ENCODE results near the genes GJA10 and GPR63.

- PRO-cap = no peak
- RAMPAGE, long total RNA = no peak
Observed at GRCh38 chr6:89080027-89080180, 647 bp upstream of the PNRC1 start.

- PRO-cap = bidirectional peak, plus-strand start at chr6:89146481, minus-strand start at chr6:89146280; bidirectional peak, plus-strand start at chr6:89146834, minus-strand start at chr6:89146866
- RAMPAGE, long total RNA = no peak
Observed at GRCh38 chr6:89146172-89147332, 697 bp downstream of the PM20D2 start.

GRCh38 chr6:89161485-89162436 is 15.9 kb downstream of the PM20D2 start:
- PRO-cap = unidirectional peak, minus-strand start at chr6:89162160
- RAMPAGE, long total RNA = start-site peak on the plus strand at chr6:89161814-89161890, 30 reads

DNA sequence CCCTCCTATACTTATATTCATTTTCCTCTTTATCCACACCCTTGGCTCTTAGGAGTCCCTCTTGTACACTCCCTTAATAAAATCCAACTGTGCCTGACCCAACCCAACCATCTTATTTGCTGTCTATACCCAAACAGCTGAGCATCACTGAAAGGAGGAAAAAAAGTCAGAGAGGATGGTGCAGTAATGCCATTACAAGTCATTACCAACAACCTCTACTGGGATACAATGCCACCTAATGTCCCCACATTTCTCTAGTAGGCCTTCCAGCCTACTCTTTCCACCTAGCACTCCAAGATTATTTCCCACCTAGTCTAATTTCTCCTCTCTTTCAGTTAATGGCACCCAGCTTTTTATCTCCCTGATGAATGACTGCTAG is 8.1 kb downstream of the UBE2J1 start:
- PRO-cap = no peak
- RAMPAGE, long total RNA = no peak

- PRO-cap = no peak
- RAMPAGE, long total RNA = no peak
Observed at GRCh38 chr6:89357023-89357992, 4.8 kb upstream of the UBE2J1 start.

- PRO-cap = no peak
- RAMPAGE, long total RNA = no peak
Observed at GRCh38 chr6:89409380-89409819, 2.7 kb downstream of the RRAGD start.

DNA sequence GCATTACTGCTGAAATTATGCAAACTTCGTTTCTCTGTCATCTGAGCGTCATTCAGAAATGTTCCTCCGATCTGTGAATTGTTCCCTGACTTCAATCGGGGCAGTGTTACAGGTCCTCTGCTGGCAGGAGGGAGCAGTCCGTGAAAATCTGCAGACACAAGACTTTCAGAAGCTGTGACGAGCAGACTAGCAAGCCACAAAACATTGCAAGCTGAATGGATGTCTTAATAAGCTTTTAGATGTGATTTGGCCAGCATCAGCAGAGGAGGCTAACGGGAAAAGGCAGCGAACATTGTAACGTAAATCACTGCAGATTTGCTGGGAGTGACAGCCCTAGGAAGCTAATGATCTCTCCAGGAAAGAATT is 76.1 kb downstream of the LYRM2 start:
- PRO-cap = no peak
- RAMPAGE, long total RNA = no peak

DNA sequence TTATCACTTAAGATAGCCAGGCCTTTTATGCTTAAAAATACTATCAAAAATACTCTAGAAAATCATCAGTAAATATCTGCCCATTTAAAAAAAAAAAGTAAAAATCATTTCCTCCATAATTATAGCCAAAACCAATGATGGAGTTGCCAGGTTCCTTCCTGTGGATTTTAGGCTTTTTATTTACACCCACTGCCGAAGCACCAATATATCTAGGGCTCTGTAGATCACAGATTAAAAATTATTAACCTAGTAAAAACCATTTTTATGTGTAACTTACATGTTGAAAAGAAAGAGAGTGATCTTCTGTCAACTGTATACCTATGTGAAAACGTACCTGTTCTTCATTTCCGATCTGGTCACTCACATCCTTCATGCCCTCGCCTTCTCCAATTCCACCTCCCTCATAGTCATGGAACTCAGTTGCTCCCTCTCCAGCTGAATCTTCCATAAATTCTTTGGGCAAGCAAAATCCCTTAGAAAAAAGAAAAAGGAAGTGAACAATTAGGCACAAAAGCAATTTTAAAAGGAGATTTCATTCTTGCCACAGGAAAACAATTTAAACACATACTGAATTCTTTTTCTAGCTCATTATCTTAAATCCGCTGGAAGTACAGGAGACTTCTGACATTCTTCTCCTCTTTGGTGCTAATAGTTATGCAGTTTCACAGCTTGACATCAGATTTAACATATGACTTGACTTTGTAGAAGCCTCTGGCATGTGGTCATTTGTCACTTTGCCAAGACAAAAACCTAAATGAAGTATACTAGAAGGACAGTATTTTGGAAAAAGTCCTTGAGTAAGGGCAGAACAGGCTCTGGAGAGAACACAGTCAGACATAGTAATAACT is 29.4 kb upstream of the LYRM2 start:
- PRO-cap = no peak
- RAMPAGE, long total RNA = no peak

DNA sequence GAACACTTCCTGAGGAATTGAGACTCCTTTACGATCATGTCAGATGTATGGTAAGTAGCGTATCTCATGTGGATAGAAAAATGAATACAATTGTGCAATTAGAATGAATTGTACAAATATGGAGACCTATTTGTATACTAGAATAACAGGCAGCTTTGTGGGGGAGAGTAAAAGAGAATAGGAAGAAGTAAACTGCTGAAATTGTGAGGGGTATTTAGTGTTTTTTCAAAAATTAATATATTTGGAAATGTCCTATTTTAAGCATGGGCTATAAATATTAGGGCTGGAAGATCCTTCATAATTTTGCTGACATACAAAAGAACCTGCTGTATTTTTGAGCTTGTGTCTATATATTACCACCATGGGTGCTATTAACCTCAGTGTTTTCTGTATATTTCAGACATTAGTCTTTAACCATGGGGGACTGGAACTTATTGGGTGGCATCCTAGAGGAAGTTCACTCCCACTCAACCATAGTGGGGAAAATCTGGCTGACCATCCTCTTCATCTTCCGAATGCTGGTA is at the start of gene GJA10:
GJA10 (plus strand) TSS at position 417 of the 524 bp plus-strand sequence.
- PRO-cap = no peak
- RAMPAGE, long total RNA = no peak

- PRO-cap = no peak
- RAMPAGE, long total RNA = no peak
Observed at GRCh38 chr6:90215870-90216723, 80.5 kb downstream of the BACH2 start.

DNA sequence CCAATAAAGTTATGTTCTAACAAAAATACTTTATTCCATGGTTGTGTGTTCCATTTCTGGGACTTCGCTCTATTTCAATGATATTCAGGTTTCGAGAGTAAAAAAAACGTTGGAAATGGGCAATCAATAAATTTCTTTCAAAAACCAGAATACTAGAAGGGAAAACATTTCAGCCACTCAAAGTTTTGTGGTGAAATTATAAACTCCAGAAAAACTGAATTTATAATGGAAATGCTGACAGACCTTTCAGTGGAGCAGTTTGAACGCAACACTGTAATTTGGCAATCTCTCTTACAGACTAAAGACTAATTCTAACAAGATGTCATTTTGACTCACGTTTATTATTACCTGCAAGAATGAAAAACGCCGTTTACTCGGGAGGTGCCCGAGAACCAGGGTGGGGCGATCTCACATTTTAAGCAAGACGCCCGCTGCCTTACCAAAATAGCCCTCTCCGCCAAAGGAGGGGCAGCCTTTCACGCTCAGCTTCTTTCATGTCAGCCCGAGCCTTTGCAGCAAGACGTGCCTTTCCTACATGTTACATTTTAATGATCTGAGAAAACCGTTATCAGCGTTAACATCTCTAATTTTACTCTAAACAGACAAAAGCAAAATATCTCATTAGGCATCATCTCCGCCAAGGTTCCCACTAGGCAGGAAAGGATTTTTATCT is 2.2 kb downstream of the BACH2 start:
- PRO-cap = no peak
- RAMPAGE, long total RNA = no peak

- PRO-cap = no peak
- RAMPAGE, long total RNA = no peak
Observed at GRCh38 chr6:90403568-90404215, 107.0 kb upstream of the BACH2 start.

DNA sequence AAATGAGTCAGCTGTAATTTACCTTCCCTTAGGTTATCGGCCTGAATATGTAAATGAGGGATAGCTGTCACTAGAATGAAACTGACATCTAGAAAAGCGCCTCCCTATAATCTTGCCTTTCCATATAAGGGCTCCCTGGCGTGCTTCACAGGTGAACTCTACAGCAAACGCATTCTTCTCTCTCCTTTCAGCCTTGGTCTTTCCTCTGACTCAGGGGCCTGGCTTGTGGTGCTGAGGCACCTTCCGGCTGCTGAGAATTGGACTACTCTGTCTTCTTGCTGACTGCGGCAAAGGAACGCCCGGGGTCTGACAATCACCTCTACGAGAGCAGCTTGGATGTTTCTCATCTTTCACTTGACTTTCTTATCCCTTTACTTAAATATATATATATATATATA is 114.8 kb upstream of the BACH2 start:
- PRO-cap = no peak
- RAMPAGE, long total RNA = no peak

DNA sequence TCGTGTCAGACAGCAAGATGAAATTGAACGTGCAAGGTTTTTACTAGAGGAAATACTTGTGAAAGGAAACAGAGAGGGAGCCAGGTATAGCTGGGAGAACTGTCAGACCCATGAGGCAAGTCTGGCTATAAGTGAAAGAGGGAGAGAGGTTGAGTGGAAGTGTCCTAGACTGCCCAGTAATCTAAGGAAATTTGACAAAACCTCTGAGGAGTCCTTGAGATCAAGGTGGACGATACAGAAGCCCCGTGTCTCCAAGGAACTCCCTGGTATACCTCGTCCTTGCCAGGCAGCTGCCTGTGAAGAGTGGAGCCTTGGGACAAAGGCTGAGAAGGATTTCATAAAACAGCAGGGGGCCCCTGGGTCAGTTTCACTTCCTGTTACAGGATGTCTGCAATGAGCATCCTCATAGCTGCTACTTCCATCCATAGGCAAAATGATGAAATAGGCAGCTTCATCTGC is 114.4 kb upstream of the MAP3K7 start:
- PRO-cap = no peak
- RAMPAGE, long total RNA = no peak

- PRO-cap = no peak
- RAMPAGE, long total RNA = no peak
Observed at GRCh38 chr6:95519081-95520054, 58.0 kb upstream of the MANEA start.

GRCh38 chr6:95576639-95577199 is 616 bp upstream of the MANEA start:
- PRO-cap = no peak
- RAMPAGE, long total RNA = no peak

DNA sequence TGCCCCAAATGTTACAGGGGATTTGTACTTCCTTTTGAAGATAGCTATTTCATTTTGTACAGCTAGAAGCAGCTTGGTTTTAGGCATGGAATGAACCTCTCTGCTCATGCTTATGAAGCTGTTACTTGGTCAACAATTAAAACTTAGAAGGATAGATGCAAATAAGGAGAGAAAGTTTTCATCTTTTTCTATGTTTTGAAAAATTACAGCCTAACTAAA is 14.6 kb downstream of the FHL5 start:
- PRO-cap = no peak
- RAMPAGE, long total RNA = no peak

DNA sequence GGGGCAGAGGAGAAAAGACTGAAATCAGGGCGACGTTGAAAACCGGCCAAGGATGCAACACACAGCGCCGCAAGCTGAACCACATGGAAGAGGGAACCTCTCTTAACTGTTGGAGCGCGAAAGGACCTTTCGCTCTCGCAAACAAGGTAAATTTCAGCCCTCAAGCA is 726 bp downstream of the GPR63 start:
- PRO-cap = no peak
- RAMPAGE, long total RNA = no peak

DNA sequence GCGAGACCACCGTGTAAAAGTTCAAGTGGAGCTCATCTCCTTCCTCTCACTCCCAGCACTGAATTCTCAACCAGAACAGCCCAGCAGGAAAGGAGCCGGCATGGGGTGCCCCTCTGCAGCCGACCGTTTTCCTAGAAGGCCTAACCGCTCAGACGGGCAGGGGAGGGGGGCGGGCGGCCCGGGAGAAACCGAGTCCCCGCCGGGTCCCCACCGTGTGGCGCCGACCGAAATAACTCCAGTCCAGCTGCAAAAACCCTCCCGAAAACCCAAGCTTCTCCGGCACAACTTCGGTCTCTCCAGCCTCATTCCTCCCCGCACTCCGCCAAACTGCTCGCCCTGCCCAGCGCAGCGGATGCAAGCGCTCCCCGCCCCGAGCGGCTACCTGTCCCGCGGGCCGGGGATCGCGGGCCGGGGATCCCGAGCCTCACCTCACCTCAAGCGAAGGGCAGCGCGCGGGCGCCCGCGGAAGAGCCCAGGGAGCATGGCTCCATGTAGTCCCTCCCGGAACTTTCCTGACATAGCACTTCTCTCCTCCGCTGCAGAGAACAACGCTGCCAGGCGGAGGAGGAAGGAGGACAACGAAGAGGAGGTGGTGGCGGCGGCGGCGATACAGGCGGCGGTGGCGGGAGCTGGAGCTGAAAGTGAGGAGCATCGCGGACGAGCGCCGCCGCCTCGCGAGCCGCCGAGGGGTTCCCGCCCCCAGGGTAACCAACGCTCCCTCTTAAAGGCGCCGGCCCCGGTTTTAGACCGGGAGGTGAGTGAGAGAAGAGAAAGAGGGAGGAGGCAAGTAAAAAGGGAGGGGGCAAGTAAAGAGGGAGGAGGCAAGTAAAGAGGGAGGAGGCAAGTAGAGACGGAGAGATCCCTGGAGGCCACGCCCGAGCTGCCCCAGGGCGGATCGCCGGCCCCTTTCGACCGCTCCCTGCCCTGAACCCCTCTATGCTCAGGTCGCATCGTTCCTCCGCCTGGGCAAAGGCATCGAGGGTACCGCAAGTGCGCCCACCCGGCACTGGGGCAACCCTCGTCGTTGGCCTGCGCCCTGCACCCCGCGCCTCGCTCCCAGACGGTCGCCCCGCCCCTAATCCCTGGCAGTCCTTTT is at the start of gene GPR63:
GPR63 (minus strand) TSS at position 643 of the 1,096 bp plus-strand sequence.
- PRO-cap = bidirectional peak, plus-strand start at position 853 of the sequence, minus-strand start at position 637 of the sequence
- RAMPAGE, long total RNA = start-site peak on the minus strand centred at position 519 of the sequence, 76 bp wide, 6 reads; start-site peak on the minus strand centred at position 672 of the sequence, 70 bp wide, 13 reads

GRCh38 chr6:97594748-97595248 is 311.8 kb upstream of the MMS22L start:
- PRO-cap = no peak
- RAMPAGE, long total RNA = no peak

All from vagina (tissue), 1 donor.